Thoracic aorta (tissue), 1 donor: ENCODE data around the genes LYRM9, ERAL1 and FLOT2.

DNA sequence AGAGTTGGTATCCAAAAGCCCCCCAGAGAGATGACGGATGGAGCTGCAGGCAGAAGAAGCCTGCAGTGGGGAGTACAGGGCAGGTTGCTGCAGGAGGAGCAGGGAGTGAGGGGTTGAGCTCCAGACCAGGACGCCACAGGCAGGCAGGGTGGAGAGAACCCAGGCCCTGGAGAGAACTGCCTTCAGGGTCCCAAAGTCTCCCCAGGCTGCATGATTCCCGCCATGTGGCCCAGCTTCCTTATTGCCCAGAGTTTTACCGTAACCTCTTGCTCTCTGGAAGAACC is 11.5 kb upstream of the NOS2 start:
- RAMPAGE, long total RNA: no peak

GRCh38 chr17:27892789-27893845 is at the start of gene LYRM9:
TSS of gene LYRM9 (minus strand) at chr17:27893365.
- RAMPAGE, long total RNA: start-site peak on the minus strand at chr17:27893341-27893383, 25 reads

DNA sequence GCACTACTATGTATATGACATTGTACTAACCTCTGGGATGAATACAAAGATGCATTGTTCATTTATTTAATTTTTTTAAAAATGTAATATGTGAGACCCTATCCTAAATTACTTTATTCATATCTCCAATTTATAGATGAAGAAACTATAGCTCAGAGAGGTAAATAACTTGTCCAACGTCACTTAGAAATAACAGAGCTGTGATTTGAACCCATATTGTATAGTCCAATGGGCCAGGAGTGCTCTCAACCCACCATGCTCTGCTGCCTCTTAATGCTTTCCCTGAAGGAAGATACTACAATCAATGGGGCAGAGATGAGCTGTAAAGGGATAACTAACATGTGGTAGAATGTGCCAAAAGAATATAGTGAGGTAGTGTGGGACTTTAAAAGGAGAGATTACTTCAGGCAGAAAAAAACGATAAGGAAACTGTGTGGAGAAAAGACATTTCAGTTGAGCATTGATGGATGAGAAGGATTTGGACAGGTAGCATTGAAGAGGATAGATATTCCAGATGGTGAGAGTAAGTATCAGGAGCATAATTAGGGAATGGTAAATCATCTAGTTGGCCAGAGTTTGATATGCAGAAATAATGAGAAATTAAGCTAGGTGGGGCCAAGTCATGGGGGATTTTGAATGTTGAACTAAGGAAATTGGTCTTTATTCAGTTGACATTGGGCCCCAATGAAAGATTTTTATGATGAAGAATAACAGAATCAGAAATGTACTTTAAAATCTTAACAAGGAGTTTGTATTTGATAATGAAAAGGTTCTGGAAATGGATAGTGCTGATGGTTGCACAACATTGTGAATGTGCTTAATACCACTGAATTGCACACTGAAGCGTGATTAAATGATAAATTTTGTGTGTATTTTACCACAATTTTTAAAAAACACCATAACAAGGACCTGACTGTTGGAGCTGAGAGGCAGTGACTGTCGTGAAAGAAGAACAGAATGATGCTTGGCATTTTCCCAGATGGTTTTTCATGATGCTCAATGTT is 97.4 kb downstream of the NLK start:
- RAMPAGE, long total RNA: no peak

- RAMPAGE, long total RNA: no peak
Observed at GRCh38 chr17:28227172-28228237, 91.5 kb upstream of the TMEM97 start.

DNA sequence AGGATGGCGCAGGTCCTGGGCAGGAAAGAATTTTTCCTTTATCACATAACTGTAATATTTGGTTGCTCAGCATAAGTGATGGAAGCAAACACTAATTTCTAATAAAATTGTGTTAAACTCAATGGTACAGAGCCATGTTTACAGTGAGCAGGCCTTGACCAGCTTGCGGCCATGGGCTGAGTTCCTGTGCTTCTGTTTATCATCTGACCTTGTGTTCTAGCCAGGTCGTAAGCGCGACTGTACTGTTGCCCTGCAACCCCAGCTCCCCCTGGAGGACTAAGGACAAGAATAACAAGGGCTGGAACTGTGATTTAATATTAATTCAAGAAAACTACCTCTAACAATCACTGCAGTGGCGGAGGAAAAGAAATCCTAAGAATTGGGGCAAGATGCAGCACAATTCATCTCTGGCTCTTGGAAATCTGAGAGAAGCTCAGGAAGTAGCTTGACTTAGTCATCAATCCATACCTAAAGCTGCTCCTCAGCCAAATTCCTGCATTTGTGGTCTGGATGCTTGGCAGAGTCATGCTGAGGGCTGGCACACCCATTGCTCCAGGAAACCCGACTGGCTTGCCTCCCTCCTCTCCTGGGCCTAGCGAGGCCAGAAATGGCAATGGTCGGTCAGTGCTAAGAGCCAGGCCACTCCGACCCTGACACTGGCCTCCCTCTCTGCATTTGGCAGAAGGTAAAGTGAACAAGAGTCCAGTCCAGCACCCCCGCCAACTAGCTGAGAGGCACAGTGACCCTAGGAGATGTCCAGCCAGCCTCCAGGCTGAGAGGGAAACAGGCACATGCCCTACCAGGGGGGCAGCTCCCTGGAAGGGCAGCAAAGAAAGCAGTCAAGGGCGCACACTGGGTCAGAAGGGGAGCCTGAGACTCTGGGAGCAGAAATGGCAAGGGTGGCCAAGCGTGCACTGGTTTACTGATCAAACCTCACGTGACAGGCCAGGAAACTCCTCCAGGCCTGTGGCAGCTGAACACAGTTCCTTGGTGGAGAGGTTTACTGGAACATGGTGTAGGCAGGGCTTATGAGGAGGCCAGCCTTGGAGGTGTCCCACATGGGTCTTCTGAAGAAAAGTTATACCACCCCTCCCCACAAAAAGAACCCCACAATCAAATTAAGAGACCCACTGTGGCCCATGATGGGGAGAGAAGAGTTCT is 10.1 kb downstream of the POLDIP2 start:
- RAMPAGE, long total RNA: no peak

GRCh38 chr17:28361035-28361668 is 3.7 kb downstream of the TMEM199 start:
- RAMPAGE, long total RNA: no peak

DNA sequence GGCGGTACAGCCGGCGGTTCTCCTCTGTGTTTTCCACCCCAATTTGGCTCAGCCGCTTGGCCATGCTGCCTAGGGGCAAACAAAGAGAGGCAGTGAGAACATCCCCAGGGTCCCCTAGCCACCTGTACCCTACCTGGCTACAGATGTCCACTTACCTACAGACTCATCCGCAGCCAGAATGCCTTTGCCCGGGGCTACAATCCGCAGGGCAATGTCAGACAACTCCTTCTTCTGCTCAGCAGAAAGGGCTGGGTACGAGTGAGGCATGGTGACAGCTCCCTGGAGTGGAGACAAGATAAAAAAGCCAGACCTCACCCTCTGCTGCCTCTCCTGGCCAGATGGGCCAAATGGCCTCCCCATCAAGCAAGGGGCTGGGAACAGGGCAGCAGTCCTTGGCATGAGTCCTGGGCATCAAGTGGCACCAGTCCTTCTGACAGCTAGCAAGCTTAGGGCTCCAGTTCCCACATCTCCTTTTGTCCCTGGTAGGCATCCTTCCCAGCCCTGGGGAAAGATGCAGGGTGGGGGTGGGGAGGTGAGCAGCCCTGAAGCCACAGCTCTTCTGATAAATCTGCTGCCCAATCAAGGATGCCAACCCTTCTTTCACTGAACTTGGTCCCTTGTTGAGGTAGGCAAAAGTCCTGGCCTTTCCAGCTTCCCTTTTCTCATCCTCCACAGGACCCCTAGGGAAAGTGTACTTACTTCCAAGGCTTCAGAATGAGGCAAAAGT is 1.3 kb downstream of the ALDOC start:
- RAMPAGE, long total RNA: no peak

- RAMPAGE, long total RNA: no peak
Observed at GRCh38 chr17:28623586-28624047, 9.6 kb upstream of the RSKR start.

GRCh38 chr17:28645829-28646654 is 1.1 kb upstream of the BLTP2 start:
- RAMPAGE, long total RNA: no peak

DNA sequence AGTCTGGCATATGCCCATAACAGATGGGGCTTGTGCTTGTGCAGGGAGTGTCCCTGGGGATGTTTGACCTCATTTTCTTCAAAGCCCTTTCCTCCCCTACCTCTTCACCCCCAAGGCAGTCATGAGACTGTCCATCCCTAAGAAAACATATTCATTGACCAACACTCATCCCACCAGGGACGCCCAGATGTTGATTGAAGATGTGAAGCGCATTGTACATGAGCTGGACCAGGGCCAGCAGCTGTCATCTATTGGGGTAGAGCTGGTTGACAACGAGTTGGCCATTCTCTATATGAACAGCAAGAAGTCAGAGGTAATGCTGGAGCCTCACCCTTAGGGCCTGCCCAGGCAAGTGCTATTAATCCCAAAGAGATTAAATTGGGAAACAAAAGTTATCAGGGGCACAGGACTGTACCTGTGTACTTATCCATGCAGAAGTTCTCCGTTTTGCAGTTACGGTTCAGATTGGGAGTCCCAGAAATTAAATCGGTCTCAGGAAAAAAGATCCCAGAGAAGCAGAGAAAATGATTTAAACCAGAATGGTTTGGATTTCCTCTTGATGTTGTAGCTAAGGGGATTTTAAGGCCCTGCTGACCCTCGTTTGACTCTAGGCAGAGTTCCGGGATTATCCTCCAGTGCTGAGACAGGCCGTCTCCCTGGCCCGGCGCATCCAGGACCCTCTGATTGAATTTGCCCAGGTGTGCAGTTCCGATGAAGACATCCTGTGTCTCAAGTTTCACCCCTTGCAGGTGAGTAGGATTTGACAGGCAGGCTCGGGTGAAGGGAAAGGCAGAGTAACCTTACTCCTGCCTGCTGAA is 24.7 kb downstream of the SUPT6H start:
- RAMPAGE, long total RNA: no peak

- RAMPAGE, long total RNA: no peak
Observed at GRCh38 chr17:28695126-28695514, 16.6 kb downstream of the PROCA1 start.

DNA sequence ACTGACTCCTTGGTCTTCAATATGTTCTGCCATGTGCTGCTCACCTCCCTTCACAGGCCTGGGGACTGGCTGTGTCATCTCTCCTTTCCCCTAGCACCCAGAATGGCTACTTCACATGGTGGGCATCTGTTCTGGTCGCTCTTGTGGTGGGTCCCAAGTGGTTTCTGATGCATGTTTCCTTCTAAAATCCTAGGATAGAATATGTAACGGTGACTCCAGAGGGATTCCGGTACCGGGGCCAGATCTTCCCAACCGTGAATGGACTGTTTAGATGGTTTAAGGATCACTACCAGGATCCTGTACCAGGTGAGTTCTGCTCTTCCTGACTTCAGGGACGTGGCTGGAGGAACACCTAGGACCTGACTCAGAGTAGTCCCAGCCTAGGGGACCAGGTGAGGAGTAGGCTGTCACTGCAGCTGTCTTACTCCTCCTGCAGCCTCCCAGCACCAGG is 12.1 kb downstream of the PROCA1 start:
- RAMPAGE, long total RNA: no peak

- RAMPAGE, long total RNA: no peak
Observed at GRCh38 chr17:28712270-28712891, 693 bp upstream of the PROCA1 start.

DNA sequence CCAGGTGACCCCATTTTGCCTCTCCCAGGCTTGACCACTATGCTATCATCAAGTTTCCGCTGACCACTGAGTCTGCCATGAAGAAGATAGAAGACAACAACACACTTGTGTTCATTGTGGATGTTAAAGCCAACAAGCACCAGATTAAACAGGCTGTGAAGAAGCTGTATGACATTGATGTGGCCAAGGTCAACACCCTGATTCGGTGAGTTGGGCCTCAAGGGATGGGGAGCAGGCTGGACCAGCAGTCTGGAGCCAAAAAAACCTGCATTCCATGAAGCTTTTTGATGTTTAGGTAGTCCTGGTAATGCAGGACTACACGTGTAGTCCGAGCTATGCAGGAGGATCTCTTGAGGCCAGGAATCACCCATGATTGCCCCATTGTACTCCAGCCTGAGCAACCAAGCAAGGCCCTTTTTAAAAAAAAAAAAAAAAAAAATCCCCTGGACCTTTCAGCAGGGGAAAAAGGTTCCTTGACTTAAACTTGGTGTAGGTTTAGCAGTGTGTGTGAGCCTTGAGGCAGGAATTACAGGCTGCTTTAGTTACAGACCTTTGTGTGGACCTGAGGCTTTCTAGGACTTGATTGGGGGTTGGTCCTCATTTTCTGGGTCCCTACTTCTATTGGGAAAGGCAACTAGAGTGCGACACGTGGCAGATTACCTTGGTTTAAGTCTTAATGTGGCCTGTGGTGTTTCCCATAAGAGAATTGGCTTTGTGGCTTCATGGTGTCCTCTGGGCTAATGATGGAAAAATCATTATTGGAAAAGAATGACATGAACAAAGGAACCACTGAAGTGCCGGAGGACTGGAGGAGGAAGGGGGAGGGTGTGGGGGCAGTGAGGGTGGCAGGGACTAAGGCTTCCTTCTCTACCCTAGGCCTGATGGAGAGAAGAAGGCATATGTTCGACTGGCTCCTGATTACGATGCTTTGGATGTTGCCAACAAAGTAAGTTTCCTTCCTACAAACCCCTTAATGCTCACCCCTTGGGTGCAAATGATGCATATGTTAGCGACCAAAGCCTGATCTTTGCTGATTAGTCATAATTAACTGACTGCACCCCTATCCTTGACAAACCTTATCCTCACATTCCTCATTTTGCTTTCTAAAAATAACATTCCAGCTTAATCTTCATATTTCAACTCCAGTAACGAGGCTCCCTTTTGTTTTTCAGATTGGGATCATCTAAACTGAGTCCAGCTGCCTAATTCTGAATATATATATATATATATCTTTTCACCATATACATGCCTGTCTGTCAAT is 2.9 kb downstream of the TLCD1 start:
- RAMPAGE, long total RNA: no peak

DNA sequence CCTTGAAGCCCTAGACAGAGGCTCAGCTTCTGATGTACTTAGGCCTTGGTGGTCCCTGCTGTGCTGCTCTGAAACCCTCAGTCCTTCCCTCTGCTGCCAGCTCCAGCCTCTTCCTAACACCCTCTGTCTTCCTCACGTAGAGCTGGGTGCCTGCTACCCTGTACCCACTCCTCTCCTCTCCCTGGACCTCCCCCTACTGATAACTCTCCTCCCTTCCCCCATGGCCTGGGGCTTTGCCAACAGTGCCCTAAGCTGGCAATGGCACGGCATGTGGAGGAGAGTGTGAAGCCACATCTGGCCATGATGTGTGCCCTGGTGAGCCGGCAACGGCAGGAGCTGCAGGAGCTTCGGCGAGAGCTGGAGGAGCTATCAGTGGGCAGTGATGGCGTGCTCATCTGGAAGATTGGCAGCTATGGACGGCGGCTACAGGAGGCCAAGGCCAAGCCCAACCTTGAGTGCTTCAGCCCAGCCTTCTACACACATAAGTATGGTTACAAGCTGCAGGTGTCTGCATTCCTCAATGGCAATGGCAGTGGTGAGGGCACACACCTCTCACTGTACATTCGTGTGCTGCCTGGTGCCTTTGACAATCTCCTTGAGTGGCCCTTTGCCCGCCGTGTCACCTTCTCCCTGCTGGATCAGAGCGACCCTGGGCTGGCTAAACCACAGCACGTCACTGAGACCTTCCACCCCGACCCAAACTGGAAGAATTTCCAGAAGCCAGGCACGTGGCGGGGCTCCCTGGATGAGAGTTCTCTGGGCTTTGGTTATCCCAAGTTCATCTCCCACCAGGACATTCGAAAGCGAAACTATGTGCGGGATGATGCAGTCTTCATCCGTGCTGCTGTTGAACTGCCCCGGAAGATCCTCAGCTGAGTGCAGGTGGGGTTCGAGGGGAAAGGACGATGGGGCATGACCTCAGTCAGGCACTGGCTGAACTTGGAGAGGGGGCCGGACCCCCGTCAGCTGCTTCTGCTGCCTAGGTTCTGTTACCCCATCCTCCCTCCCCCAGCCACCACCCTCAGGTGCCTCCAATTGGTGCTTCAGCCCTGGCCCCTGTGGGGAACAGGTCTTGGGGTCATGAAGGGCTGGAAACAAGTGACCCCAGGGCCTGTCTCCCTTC is 5.3 kb downstream of the TRAF4 start:
- RAMPAGE, long total RNA: no peak

GRCh38 chr17:28828124-28828991 is 14.2 kb downstream of the FAM222B start:
- RAMPAGE, long total RNA: no peak

- RAMPAGE, long total RNA: start-site peak on the plus strand at chr17:28855005-28855037, 50 reads
Observed at GRCh38 chr17:28854204-28855135, at the start of gene ERAL1. TSS of gene ERAL1 (plus strand) at chr17:28855016.

GRCh38 chr17:28871012-28871737 is 16.4 kb downstream of the ERAL1 start:
- RAMPAGE, long total RNA: no peak

DNA sequence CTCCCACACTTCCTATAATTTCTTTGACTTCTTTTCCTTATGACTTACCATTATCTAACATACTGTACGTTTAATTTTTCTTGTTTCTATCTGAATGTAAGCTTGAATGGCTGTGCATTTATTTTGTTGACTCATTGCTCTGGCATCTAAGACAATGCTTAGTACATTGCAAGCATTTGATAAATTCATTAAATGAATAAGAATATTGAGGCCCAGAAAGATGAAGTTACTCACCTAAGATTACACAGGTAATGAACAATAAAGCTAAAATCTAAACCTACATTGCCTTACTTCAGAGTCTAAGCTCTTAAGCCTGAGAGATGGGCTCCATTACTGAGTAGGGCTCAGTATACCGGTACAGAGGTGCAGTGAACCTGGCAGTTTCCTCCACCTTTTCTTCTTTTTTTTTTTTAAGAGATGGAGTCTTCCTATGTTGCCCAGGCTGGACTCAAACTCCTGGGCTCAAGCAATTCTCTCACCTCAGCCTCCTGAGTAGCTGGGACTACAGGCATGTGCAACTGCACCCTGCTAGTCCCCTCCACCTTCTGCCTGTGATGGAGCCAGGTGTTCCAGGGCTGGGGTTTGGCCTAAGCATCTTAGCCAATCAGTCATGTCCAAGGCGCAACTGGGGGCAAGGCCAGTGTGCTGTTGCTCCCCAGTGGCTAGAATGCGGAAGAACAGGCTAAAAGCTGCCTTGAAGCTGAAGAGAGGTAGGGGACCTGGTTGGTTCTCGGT is 18.8 kb downstream of the FLOT2 start:
- RAMPAGE, long total RNA: no peak

DNA sequence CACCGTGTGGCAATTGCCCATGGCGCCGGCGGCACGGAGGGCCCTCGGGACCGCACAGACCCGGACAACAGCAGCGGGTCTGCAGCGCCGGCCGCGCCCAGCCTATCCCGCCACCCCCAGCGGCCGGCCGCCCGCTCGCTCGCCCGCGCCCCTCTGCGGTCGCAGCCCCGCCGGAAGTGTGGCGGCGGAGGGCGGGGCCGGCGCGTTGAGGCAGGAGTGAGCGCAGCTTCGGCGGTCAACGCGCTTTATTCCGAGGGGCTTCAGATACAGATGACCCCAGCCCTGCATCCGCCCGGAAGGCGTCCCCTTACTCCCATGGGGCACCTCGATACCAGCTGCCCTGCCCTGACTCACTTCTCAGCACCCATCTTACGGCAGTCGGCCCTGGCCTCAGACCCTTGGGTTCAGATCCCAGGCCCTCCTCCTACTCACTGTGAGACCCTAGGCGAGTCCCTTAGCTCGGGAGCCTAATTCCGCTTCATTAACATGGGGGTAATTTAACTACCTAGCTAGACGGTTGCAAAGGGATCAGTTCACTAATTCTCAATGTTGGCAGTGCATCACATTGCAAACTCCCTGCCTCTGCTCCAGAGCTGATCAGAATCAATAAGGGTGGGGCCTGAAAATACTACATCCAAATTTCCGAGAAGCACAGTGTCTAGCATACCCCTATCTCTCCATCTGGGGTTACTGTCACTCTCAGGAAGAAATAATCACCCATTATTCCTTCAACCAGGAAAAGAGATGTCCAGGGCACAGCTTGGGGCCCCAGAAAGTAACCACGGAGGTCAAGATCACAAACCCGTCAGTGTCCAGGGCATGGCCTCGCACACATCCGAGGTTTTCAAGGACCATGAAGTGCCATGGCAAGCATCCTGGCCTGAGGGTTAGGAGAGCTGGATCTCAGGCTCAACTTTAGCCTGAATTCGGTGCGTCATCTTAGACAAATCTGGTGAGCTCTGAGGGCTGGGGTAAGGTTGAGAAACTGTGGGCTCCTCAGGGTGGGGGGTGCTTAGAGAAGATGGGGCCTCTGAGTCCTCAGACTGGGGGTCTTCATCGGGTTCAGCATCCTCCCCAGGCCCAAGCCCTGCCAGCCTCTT is at the start of gene FLOT2:
Gene FLOT2, minus strand, starts transcription at position 180 of the 1,100 bp plus-strand sequence.
- RAMPAGE, long total RNA: no peak